Temporal lobe (tissue), 2 donors: ENCODE data around the genes ALDOB, OR13C2 and FSD1L.

DNA sequence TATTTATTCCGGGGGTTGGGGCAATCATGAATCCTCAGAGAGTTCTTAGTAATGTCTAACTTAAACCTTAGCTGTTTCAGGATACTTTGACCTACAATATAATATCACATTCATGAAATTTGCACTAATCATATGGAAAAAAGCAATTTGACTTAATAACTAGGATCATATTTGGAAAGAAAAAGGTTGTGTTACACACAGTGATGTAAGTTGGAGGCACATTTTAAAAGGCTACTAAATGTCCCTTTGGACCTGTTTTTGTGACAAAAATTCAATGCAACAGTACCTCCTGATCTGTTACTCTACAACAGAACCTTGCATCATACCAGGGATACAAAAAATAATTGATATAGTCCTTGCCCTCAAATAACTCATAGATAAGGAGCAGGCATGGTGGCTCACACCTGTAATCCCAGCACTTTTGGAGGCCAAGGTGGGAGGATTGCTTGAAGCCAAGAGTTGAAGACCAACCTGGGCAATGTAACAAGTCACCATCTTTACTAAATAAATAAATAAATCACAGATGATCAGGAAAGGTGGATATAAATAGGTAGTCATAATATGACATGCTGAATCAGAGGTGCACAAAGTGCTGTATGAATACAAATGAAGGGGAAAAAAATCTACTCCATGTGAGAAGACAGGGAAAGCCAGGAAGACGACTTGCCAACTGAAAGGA is 67.0 kb downstream of the BAAT start:
- RAMPAGE, long total RNA, result no peak

DNA sequence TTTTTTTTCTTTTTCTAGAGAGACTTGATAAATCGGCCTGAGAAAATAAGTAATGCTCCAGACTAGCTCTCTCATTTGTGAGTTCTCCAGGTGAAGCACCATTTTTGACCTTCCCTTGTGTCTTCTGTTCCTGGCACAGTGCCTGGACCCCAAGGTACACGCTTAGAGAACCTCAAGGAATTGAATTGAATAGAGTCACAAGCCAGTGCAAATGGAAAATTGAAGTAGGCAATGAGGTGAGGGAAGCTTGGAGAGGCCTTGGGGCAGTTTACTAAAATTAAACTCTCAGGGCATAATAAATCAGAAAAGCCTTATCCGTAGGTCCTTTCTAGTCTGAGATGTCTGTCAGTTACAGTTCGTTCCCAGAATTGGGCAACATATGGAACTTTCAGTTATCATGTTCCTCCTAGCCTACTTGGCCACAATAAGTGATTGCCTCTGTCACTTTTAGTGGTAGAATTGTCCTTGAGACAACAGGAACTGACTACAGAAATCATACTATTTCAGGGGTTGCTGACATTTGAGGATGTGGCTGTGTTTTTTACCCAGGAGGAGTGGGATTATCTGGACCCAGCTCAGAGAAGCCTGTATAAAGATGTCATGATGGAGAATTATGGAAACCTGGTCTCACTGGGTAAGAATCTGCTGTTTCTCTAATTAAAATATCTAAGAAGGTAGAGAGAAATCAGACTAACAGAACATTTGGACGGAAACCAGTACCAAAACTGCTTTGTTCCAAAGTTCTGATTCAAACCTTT is 905 bp downstream of the ZNF189 start:
- RAMPAGE, long total RNA, result no peak

DNA sequence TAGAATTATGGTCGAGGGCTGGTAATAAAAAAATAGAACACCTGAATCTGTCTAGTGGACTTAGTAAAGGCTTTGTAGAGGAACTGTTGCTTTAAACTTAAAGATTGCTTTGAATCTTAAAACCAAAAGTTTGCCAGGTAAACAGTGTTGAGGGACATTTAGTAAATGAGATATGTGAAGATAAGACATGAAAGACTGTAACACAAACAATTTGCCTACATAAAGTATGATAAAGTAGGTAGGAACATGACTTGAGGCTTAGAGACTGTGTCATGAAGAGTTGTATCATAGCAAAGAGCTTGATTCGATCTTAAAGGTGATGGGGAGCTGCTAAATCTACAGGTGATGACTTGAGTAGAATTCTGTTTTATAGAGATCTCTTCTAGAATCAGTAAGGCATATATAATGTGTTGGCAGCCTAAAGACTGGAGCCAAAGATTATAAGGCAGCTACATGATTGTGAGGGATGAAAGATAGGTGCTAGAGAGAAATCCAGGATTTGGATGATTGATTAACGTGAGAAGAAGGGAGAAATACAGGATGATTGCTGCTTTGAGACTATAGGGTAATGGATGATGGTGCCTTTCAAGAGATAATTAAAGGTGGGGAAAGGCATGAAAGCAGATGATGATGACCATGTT is 6.3 kb downstream of the ZNF189 start:
- RAMPAGE, long total RNA, result no peak

DNA sequence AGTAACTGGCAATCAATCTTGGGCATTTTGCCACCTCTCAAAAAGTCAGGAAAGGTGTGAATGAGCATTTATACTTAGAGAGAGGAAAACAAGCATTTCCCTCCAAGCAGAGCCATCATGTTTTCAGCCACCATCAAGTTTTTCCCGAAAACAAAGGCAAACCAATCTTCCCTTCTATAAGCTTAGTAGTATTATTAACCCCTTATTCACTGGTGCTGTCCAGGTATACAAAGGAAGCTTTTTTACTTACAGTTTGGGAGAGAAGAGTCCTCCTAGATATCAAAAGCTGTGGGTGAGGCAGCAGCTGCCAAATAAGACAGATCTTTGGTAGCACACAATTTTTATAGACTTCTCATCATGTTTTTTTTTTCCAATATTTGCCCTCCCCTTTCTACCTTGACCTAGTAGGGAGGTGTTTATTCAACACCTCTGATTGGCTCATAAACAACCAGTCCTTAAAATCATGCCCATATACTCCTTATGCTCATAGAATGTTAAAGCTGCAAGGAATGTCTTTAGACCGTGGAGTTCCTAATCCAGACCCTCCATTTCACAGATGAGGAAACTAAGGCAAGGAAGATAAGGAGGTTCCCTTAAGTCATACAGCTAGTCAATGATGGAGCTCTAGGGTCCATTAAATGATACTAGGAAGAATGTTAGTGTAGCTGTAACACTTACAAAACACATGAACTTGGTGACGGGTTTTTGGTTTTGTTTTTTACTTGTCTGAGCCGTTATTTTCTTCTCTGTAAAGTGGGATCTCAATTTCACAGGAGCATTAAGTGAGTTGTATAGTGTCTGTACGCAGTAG is at the start of gene ALDOB:
TSS of gene ALDOB (minus strand) at position 316 of the 811 bp plus-strand sequence.
- RAMPAGE, long total RNA, result no peak

DNA sequence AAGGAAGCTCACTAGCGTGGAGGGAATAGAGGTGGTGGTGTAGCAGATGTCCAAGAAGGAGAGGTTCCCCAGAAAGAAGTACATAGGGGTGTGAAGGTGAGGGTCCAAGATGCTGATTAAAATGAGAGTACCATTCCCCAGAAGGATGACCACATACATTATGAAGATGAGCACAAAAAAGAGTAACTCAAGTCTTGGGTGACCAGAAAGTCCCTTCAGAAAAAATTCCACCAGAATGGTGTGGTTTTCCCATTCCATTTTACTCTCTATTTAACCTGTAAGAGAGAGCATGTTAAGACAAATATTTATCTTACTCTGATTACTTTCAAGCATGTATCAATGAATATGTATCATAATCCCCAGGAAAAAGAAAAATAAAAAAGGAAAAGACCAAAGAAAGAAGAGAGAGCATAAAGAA is at the start of gene OR13C2:
TSS of gene OR13C2 (minus strand) at position 258 of the 418 bp plus-strand sequence.
- RAMPAGE, long total RNA, result no peak

DNA sequence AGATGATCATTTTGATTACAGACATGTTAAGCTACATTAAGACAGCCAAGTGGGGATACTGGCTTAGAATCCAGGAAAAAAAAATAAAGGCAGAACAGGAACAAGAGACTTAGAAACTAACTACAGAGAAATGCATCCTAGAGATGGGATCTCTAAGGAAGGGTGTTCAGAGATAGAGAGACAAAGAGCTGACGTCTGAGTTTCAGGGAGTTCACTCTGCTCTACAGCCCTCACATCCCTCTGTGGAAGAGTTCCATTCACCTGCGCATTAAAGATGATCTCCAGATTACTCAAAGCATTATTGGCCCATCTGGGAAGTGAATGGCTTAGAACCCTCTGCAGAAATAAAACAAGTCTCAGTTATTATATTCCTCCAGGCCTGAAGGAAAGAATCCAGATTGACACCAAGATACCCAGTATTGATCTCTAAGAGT is 25.1 kb downstream of the ABCA1 start:
- RAMPAGE, long total RNA, result no peak

DNA sequence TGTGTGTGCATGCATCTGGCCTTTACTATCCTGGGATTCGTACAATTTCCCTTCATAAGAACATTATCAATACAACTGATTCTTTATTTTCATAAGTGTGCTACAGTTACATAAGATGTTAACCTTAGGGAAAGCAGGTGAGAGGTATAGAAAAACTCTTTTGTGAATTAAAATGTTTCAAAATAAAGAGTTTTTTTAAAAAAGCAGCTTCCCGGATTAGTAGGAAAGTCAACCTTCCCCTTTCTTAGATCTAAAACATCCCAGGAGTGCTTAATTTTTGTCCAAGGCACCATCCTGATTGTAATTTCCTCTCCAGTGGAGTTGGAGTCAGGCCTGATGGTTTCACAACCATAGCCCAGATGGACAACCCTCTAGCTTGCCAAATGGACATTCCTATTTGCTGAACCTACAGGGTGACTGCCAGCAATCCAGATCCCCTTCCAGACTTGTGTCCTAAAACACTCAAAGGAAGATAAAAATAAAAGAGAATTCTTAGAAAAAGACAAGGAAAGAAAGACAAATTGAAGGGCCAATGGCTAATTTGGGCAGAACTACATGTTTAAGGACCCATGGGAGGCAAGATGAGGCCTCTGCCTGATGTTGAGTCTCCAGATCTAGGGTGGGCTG is 38.7 kb upstream of the SLC44A1 start:
- RAMPAGE, long total RNA, result no peak

- RAMPAGE, long total RNA, result no peak
These were observed 9.5 kb upstream of the FSD1L start for GRCh38 chr9:105438198-105438802.

GRCh38 chr9:105447598-105448975 is at the start of gene FSD1L:
Gene FSD1L, plus strand, starts transcription at chr9:105448034.
- RAMPAGE, long total RNA, result no peak

- RAMPAGE, long total RNA, result no peak
These were observed 449 bp upstream of the TMEM38B start for GRCh38 chr9:105693895-105694289.

- RAMPAGE, long total RNA, result no peak
These were observed 235.9 kb downstream of the TMEM38B start for GRCh38 chr9:105930037-105930778.

DNA sequence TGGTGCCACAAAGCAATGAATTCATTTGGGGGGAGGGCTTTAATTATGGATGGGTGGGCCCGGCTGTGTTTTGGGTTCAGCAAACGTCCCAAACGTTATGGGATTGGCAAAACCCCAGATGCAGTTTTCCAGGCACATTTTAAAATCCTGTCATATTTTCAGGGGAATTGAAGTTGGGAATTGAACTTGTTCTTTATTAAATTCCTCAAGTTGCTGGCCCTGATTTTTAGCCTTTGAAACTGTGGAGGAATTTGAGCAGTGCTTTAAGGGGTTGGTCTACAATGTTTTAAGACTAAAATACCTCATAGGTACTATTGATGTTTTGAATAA is 558.4 kb upstream of the ZNF462 start:
- RAMPAGE, long total RNA, result no peak

- RAMPAGE, long total RNA, result no peak
These were observed 2.0 kb upstream of the ZNF462 start for GRCh38 chr9:106860613-106861675.

DNA sequence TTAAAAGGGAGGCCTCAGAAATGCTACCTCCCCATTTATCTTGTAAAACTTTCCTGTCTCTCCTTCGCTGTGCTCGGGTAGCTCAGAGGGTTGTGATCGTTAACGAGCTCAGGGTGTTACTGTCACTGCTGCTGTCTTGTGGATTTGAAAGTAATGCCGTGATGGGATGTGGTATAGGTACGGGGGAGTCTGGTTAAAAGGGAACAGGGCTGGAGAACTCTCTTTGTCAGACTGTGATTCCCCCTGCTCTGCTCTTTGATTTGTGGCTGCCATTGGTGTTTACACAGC is 26.2 kb downstream of the ZNF462 start:
- RAMPAGE, long total RNA, result no peak

GRCh38 chr9:107213420-107214006 is 69.6 kb upstream of the RAD23B start:
- RAMPAGE, long total RNA, result no peak

DNA sequence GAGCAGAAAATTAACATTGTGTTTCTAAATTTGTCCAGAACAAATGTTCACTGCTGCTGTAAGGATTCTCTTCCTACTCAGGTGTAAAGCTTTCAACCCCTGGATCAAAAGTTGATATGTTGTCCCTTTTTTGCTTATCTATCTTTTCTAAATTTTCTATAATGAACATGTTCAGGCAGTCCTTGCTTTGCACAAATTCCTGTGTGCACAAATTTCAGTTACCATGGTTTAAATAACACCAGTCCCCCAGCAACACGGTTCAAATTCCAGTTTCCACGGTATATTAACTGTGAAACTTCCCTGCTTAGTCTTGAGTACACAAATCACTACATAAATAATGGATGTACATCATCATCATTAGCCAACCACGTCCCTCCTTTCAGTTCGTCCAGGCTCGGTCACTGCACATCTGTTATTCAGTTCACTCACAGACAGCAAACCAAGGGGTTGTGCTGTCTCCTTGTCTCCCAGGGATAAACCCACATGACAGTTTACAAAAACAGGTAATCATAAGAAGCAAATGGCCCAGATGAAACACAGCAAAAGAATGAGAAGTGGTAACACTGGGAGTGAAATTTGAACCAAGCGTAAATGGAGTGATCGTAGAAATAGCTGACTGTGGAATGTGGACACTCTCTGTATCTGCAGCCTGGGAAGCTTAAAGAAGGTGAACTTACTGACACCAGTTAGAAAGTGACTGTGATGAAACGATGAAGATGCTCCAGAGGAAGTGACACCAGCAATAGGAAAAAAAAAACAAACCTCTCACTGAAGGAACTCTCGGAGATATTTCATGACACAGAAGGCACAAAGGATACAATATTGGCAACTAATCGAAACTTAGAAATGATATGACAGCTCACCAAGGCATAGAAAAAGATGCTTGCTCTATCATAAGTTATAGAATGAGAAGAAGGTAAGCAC is 61.0 kb upstream of the RAD23B start:
- RAMPAGE, long total RNA, result no peak

DNA sequence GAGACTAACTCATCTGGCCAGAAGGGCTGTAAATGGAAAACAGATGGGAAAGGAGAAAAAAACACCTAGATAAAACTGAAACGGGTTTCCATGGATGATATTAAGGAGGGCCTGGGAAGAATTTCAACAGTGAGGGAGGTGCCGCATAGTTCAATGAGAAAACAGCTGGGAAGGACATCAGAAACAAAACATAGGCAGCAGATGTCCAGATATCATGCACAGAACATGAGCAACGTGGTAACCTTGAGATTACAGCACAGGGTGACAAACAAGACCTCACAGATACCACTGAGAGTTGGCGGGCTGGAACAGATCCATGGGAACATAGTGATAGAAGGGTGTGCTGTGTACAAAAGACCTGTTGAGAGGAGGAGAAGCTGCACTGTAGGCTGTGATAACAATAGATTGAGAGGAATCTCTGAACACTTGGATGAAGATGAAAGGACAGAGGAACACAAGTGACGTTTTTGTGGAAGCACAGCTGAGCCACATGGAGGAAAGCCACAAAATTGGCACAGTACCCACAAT is 31.1 kb upstream of the RAD23B start:
- RAMPAGE, long total RNA, result no peak

DNA sequence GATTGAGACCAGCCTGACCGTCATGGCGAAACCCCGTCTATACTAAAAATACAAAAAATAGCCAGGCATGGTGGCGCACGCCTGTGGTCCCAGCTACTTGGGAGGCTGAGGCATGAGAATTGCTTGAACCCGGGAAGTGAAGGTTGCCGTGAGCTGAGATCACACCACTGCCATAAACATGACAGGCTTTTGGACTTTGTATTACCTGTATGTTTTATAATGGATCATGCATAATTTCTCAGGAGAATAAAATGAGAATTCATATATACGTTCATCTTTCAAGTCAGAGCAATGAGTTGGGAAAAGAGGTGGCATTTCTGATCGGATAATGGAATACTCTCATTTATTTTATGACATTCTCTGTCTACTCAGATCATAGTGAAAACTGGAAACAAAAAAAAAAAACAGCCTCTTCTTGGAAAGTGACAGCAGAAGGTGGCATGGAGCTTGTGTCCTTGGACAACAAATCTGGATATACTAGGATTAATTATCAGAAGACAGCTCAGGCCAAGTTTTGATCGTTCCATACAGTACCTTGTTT is 48.3 kb downstream of the RAD23B start:
- RAMPAGE, long total RNA, result no peak

DNA sequence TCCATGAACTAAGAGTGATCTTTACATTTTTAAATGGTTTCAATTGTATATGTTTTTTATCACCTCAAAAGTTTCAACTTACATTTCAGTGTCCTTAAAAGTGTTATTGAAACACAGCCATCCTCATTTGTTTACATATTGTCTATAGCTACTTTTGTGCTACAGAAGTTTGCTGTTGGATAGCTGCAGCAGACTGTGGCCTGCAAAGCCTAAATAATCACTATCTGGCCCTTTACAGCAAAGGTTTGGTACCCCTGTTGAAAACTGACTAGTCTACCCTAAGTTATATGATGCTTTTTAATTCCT is 49.5 kb downstream of the RAD23B start:
- RAMPAGE, long total RNA, result no peak

- RAMPAGE, long total RNA, result no peak
These were observed 85.4 kb downstream of the RAD23B start for GRCh38 chr9:107368207-107369229.